Rectum (tissue), 1 donor: ENCODE measurements around the gene SMAD1.

- PRO-cap, result bidirectional peak, plus-strand start at chr4:145481880, minus-strand start at chr4:145481592; bidirectional peak, plus-strand start at chr4:145482256, minus-strand start at chr4:145482012
These were observed at the start of gene SMAD1 for GRCh38 chr4:145481396-145482561. Gene SMAD1, plus strand, starts transcription at chr4:145481853.

GRCh38 chr4:145709525-145709939 is 29.6 kb downstream of the C4orf51 start:
- PRO-cap, result no peak

DNA sequence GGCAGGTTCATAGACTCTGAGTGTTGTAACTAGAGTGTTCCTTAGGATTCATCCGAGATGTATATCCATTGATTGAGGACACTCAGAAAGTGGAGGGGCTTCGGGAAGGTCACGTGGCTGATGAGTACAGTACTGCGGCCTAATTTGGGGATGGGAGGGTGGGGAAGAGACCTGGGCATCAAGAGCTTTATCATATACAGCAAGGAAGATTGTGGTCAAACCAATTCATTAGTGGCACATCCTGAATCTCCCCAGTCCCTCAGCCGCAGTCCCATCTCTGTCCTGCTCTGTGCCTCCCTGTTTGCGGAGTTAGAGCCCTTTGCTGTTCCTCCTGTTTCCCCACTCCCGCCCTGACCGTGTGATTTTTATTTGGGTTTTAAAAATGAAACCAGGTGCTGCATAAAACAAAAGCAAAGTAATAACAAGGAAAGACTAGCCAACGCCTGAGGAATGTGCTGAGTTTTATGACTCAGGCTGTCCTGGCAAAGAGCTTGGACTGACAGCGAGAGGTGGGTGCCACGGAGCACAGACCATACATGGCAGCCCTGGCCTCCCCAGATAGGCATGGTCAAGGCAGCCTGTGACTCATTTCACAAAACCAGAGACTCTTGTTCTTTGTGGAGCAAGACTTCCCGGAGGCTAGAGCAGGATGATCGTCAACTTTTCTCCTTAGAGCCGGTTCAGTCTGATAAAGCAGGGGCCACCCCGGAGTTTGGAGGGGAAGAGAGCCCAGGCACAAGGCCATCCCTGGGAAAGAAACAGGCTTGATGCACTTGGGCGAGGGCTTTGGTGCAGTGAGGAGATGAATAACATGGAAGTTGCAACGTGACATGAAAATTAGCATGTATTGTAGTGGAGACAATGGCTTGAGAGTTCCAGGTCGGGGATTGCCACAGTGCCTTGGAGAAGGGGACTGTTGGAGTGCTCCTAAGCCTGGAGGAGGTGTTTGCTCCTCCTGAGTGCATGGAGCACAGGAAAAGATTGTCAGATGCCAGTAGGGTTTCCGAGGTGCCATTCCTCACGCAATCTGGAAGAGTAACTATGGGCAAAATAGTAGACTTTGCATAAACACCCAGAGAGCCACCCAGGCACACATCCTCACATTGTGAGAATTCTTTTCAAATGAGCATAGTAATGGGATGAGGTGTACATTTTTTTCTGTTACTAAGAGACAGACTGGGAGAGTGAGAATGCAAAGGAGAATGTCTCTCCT is 54.7 kb downstream of the C4orf51 start:
- PRO-cap, result bidirectional peak, plus-strand start at position 625 of the sequence, minus-strand start at position 352 of the sequence

GRCh38 chr4:145808201-145808718 is 128.3 kb downstream of the C4orf51 start:
- PRO-cap, result no peak

GRCh38 chr4:146029962-146030470 is 91.4 kb upstream of the ZNF827 start:
- PRO-cap, result unidirectional peak, plus-strand start at chr4:146030266

GRCh38 chr4:146237941-146238537 is 23.7 kb downstream of the REELD1 start:
- PRO-cap, result no peak

GRCh38 chr4:146365742-146366047 is 151.4 kb downstream of the REELD1 start:
- PRO-cap, result unidirectional peak, minus-strand start at chr4:146365886

- PRO-cap, result no peak
These were observed 151.1 kb upstream of the TTC29 start for GRCh38 chr4:147096759-147097162.

DNA sequence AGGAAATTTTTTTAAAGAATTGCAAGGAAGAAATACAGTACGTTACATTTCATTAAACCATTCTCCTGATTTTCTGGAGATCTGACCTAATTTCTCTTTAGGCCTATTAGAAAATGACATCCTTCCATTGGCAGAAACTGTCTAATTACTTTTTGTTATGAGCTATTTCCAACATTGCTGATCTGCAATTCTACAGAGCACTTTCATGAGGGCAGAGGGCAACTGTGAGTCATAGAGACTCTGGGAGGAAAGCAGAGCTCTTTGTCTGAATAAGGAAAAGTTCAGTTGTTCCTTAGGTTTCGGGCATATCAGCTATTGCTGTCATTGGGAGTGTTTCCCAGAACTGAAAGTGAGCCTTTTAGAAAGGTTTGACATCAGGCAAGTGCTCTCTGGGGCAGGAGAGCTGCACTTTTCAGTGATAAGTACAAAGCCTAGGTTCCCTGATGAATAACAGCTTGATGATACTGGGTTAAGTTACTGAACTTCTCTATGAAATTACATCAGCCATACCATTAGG is 119.2 kb upstream of the EDNRA start:
- PRO-cap, result unidirectional peak, plus-strand start at position 284 of the sequence; unidirectional peak, plus-strand start at position 361 of the sequence

- PRO-cap, result no peak
These were observed 61.4 kb downstream of the EDNRA start for GRCh38 chr4:147542019-147542908.

DNA sequence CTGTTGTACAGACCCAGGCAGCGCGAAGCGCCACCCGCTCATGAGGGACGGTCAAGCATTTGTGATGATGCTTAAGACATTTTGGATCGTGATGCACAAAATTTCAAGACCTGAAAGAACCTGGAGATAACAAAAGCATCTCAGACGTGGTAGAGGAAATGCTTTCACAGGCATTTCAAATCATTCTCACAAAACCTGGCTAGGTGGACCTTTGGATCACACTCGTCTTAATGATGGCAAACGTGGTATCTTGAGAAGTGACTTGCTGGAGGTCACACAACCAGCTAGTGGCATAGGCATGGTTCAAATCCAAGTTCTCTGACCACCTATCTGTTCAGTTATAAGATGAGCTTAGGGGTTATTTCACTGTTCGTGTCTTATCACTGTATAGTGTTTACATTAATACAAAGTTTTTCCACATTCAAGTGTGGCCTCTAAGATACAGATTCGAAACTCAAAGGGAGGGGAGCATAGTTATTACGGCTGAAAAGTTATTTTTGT is 512 bp upstream of the PRMT9 start:
- PRO-cap, result no peak

DNA sequence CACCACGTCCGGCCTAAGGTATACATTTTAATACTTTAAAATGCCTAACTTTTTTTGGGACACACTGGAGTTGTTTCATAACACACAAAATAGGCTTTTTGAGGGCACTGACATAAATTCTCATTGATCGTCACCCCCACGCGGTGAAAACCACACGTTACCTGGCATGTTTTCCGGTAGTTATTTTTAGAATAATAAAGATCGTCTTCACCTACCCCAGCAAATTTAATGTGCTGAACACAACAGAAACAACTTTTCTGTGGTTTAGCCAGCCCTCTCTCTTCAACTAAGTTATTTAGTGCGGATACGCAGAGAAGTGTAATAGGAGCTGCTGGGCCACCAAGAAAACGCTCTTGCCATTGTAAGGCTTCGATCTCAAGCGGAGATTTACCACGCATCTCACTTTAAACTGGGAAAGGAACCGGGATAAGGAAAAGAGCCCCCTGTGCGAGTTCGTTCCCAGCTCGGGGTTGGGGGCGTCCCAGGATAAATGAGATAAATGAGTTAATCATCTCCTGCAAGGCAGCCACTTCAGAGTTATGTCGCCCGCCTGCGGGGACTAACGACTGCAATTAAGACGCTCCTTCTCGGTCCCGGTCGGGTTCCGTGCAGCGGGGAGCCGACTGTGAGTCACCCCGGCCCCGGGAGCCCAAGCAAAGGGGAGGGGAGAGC is 597 bp upstream of the ARHGAP10 start:
- PRO-cap, result unidirectional peak, plus-strand start at position 324 of the sequence; bidirectional peak, plus-strand start outside the sequence, minus-strand start at position 574 of the sequence

- PRO-cap, result no peak
These were observed 105.4 kb downstream of the ARHGAP10 start for GRCh38 chr4:147837247-147837769.

DNA sequence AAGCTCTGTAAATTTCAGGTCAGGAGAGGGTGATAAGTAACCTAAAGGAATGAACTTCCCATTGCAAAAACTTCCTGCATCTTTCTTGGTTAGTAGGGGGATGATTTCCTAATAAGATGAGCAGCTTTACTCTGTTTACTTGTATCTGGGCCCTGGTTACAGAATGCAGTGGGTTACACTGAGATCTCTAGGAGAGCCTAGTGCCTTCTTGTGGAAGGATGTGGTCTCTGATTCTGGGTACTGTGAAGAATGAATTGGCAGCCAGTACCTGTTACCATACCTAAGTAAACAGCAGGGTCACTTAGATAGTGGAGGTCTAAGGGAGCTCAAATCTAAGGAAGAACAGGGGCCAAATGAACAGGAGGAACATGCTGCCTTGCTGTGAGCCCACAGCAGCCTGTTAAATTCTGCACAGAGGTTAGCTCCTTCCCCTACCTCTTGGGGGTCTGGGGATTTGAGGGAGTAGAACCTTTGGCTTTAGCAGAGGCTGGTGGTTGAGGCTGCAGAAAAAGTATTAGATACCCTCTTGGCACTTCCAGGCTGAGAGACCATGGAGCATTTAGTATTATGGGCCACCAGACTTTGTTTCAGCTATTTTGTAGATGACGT is 320.7 kb downstream of the ARHGAP10 start:
- PRO-cap, result no peak

DNA sequence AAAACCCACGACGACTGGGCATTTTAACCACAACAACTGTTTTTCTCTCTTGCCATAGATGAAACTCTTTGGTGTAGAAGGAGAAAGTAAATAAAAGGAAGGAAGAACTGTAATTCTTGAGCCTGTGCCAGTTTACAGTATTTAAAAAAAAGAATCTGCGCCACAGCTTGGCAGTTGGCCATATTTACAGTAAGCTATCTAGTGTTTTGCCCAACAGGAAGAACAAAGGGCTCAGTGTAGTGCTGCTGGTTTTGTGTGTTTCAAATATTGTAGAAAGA is 66.1 kb downstream of the NR3C2 start:
- PRO-cap, result no peak

GRCh38 chr4:148412012-148412523 is 30.1 kb downstream of the NR3C2 start:
- PRO-cap, result no peak

DNA sequence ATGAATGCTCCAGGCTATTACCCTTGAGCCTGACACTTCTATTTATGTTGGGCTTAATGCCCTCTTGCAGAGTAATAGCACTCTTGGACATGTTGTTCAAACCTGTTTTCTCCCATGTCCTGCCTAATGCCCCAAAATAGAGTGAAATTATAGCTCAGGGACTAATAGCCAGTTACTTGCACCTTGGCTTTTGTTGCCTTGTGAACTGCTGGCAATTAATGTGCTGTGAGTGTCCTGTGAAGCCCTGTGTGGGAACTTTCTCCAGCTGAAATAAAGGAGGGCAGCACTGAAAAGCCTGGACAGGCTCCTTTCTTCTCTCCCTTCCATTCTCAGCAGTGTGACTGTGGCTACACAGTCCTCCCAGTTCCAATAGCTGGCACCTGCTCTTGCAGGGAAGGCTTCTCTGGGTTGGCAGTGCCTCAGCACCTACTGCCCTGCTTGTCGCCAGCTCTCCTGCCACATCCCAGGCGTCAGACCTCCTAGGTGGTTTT is 72.4 kb downstream of the DCLK2 start:
- PRO-cap, result no peak

- PRO-cap, result no peak
These were observed 243.9 kb upstream of the MAB21L2 start for GRCh38 chr4:150337847-150338700.

GRCh38 chr4:150362108-150362793 is 219.7 kb upstream of the MAB21L2 start:
- PRO-cap, result no peak

- PRO-cap, result no peak
These were observed 9.2 kb upstream of the MAB21L2 start for GRCh38 chr4:150572508-150573446.